Colon Carcinoma Metastatic in the Brain (tissue), 2 donors: ENCODE results near the gene OSGEPL1.

DNA sequence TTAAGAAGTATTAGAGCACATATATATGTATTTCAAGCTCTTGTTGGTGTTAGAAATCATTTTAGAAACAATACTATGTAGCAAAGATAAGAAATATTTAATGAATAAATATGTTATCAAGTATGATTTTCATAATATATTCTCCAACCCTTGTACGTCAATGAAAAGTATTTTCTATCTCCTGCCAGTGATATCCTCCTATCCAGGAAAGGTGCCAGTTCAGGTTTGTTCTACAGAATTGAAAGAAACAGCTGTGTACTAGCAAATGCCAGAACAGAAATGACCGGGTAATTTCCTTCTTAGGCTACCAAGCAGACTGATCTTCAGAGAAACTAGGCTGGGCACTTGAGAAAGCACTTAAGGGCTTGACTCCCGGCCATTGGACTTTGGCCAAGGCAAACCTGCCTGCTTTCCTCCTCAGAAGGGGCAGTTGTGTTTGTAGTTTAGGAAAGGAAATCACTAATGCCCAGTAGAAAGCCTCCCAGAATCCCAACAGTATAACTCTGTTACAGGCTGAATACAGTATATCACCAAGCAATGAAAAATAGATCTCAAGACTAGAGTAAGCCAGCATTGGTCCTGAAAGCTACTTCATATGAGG lies 42.9 kb upstream of the COL5A2 start:
- PRO-cap, 2 experiments: no peak in any of the 2 experiments

DNA sequence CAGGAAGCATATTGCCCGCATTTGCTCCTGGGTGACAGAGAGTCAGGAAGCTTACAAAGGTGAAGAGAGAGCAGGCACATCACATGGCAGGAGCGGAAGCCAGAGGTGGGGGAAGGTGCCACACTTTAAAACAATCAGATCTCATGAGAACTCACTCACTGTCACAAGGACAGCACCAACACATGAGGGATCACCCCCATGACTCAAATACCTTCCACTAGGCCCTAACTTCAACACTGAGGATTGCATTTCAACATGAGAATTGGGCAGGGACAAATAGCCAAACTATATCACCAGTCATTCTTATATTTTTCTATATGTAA lies 124.9 kb upstream of the COL5A2 start:
- PRO-cap, 2 experiments: no peak in any of the 2 experiments

DNA sequence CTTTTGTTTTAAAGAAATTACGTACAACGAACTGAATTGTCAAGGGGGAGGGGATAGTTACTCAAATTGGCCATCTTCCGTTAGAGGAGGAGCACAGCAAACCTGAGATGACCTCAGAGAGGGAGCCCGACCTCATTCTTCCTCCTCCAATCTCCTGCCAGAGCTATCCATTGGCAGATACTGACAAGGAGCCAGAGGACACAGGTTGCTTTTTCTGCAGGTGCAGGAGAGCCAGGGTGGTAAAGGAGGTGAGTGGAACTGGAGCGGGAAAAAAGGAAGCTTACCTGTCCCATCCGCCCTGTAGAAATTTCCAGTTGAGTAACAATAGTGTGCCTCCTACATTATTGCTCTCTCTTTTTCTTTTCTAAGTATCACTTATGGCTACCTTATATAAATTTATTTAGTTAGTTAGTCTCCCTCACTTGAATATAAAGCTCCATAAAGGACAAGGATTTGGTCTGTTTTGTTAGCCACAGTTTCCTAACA lies 24.2 kb downstream of the ANKAR start:
- PRO-cap, 2 experiments: no peak in any of the 2 experiments

DNA sequence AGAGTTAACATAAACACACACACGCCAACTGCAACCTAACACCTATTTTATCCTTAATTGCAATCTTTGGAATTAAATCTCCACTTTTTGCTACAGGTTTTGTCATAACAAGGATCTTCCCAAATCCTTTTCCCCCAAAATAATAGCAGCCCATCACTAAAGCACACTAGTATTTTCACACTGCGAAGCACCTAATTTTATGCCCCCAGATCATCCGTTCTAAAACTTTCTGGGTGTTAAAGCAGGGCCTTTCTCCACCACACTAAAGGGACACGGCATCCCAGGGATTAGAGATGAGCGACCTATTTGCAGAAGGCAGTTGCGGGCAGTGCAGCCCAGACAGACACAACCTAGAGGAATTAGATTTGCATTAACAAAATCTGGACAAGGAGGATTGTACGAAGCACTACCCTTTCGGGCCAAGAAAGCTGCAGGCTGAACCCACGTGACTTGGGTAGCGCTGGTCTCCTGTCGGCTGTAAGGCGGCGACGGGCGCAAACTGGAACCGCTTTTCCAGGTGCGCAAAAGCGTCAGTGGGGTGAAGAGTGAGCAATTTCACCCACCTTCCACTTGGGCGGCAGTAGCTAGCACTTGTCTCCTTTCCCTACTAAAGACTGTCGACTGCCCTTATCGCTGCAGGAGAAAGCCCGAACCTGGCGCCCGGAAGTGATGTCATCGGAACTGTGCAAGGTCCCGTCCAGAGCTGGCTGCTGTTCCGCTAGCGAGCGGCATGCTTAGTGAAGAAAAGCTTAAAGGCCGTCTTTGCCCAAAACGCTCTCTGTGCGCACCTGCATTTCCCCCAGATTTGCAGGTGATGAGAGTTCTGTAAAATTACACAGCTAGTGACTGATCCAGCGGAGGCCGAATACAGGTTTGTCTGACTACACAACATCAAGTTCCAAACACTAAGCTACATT lies at the start of gene OSGEPL1:
TSS of gene OSGEPL1 (minus strand) at position 671 of the 917 bp plus-strand sequence.
- PRO-cap, 2 experiments: peak in 2 of 2 experiments; most common plus-strand start position 684 of the sequence (in 1); most common minus-strand start position 600 of the sequence (in 1)

GRCh38 chr2:189854799-189855259 lies 70.6 kb downstream of the PMS1 start:
- PRO-cap, 2 experiments: no peak in any of the 2 experiments

GRCh38 chr2:190119193-190119753 lies 56.7 kb upstream of the MSTN start:
- PRO-cap, 2 experiments: no peak in any of the 2 experiments

DNA sequence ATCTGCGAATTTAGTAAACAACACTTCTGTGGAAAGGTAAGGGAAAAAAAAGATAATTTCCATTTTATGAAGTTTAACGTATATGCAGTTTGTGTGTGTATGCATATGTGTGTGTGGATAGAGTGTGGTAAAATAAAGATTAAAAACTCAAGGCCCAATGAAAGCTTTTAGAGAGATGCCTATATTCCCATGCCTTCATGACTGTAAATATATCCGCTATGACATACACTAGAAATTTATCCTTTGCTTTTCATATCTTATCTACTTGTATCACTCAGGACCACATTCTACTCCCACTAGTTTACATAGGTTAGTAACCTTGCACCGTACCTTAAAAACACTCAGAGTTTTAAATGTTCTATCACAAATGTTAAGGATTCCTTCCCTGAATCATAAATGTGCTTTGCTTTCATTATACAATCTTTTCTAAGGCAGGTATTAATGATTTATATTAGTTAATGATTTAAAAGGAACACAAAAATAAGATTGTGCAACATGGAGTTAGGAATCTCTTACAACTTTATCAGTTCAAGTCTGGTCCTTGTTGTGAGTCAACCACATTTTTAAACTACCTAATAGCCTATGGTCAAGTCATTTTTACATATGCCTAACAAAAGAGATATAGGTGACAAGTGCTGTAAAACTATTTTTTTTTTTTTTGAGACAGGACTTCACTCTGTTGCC lies 8.4 kb upstream of the INPP1 start:
- PRO-cap, 2 experiments: no peak in any of the 2 experiments

DNA sequence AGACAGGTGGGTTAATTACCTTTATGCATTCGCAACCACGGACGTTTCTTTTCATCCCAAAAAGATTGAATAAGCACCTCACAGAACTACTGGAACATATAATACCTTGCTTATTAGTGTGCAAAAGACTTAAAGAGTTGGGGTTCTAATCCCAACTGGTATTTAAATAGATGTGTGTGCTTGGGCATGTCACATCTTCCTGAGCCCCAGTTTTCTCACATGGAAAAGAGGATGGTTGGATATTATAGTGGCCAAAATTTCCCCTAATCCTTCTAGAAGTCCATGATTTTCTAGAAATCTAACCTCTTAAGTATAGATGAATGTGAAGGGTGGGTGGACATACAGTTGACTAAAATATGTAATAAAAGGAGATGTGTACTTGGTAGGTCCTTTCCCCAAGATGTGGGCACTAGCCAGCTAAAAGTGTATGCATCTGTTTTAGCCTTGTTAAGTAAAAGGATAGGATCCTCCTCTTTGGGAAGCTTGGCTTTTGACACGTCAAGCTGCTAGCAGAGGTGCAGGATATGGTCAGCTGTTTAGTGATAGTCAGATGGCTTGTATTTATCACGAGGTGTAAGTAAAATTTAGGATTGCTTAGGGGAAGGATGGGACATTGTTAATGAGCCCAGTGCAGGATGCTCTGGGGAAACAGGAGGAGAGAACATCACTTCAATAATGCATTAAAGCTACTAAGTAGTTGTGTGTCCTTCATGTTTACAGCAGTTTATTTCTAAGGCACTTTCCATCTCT lies 1.3 kb downstream of the MFSD6 start:
- PRO-cap, 2 experiments: no peak in any of the 2 experiments

GRCh38 chr2:190679780-190680203 lies 30.9 kb downstream of the NAB1 start:
- PRO-cap, 2 experiments: no peak in any of the 2 experiments

GRCh38 chr2:190923201-190923630 lies 42.6 kb downstream of the GLS start:
- PRO-cap, 2 experiments: no peak in any of the 2 experiments

GRCh38 chr2:190935586-190936152 lies 55.0 kb downstream of the GLS start:
- PRO-cap, 2 experiments: no peak in any of the 2 experiments

- PRO-cap, 2 experiments: no peak in any of the 2 experiments
Observed at GRCh38 chr2:190949755-190950544, 64.0 kb downstream of the STAT1 start.

GRCh38 chr2:190979959-190981004 lies 33.7 kb downstream of the STAT1 start:
- PRO-cap, 2 experiments: no peak in any of the 2 experiments

DNA sequence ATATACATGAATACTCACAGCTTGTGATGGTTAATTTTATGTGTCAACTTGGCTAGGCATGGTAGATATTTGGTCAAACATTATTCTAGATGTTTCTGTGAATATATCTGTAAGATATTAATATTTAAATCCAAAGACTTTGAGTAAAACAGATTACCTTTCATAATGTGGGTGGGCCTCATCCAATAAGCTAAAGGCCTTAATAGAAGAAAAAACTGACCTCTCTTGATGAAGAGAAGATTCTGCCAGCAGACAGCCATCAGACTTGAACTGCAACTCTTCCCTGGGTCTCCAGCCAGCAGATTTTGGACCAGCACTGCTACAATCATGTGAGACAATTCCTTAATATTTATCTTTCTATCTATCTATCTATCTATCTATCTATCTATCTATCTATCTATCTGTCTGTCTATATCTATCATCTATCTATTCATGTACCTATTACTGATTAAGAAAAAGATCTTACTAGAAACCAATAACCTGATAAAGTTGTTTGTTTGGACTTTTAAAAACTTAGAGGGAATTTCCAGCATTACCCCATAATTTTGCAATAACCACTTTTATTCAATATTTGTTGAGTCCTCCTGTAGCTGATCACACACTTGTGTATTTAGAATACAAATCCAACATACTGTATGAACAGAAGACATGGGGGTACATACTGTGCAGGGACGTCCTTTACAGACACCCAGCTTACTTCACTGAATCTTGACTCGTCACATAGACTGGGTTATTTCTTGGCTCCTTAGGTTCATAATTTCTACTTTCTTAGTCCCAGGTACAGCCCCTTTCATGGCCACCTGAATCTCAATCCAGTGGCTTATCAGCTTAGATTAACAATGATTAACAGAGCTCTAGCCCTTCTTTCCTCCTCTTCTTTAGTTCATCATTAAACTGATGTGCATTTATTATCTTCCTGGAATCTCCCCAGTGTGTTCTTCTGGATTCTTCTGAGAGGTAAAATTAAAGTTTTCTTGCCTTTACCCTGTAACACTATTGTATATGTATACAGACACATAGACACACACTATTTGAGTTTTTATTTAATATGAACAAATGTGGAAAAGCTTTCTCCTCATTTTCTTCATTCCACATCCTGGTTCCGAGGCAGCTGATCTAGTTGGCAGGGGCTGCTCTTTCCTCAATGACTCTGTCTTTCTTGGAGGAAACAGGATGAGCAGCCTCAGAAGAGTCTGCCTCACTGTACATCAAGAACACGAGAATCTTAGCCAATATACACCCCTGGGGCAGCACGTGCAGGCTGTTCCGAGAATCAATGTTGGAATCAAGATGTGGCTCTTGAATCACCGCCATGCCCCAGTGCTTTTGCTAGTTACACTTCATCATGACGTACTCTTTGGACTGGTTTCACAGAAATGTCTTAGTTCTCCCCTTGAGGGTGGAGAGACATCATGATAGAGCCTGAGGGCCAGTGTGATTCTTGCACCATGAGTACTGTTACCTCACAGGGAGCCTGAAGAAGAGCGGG lies 27.4 kb upstream of the STAT4 start:
- PRO-cap, 2 experiments: no peak in any of the 2 experiments

- PRO-cap, 2 experiments: no peak in any of the 2 experiments
Observed at GRCh38 chr2:191184444-191185193, 33.8 kb upstream of the STAT4 start.

DNA sequence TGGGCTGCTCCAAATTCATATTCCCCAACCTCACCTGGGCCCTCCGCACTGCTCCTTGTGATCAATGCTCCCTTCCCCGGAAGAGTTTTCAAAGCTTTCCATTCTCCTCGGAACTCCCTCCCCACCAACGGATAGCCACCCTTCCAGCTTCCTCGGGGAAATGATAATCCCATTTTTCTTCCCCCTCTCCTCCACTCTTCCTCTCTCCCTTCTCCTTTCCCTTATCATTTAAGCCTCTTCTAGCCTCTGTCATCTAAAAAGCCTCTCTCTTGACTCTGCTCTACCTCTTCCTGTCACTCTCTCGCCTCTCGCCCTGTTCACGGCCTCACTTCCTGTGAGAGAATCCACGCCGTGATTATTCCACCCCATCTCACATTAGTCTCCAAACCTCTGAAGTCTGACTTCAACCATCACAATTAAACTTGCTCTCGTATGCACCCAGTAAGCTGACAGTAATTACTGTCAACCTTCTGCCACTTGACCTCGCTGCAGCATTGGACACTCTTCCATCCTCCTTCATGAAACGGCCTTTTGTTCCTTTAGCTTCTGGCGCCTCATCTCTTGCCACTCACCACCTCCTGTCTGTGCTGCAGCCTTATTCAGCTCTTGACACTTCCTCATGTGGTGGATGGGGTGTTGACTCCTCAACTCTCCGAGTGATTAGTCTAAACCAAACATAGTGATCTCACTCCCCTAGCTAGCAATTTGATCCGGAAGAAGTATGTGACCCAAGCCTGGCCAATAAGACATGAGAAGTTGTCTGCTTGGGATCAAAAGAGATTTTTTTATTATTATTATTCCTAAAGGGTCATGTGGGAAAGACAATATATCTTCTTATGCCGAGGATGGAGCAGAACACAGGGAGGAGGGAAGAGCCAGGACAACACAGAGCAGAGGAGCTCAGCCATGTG lies 38.6 kb upstream of the MYO1B start:
- PRO-cap, 2 experiments: no peak in any of the 2 experiments

- PRO-cap, 2 experiments: peak in 2 of 2 experiments; most common plus-strand start chr2:191246278 (in 2); most common minus-strand start chr2:191246175 (in 2)
Observed at GRCh38 chr2:191245820-191246718, 865 bp downstream of the MYO1B start.

DNA sequence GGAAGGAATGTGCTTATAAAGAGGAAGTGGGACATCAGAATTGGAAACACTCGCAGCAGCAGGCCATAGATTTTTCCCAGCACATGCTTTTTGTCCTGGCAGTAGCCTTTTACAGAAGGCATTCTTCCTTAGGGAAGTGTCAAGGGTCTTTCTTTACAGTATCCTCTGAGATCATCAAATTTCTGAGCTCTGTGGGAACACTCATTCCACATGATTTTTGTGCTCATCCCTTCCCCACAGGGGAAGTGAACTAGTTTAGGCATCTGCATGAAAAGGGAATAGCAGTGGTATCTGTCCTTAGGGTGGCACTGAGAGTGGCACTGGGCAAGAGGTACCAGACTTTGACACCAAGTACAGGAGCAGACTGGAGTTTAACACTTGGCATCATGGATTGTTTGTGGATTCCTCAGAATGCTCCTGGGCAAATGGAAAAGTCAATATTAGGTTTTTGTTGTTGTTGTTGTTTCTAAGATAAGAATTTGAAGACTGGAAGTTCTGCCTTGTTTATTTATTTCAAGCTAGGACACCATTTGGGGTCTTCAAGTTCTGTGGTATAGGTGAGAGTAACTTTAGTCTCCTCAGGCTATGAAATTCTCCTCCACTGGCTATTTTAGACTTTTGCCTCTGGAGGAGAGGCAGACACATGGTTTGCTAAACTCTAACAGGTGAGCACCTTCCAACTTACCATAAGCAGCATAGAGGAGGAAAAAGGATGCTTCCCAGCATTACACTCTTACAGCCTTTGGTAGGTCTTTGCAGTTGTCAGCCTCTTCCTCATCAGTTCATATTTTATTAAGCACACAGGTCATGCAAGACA lies 4.2 kb downstream of the MYO1B start:
- PRO-cap, 2 experiments: no peak in any of the 2 experiments

- PRO-cap, 2 experiments: no peak in any of the 2 experiments
Observed at GRCh38 chr2:191325182-191325785, 80.1 kb downstream of the MYO1B start.

DNA sequence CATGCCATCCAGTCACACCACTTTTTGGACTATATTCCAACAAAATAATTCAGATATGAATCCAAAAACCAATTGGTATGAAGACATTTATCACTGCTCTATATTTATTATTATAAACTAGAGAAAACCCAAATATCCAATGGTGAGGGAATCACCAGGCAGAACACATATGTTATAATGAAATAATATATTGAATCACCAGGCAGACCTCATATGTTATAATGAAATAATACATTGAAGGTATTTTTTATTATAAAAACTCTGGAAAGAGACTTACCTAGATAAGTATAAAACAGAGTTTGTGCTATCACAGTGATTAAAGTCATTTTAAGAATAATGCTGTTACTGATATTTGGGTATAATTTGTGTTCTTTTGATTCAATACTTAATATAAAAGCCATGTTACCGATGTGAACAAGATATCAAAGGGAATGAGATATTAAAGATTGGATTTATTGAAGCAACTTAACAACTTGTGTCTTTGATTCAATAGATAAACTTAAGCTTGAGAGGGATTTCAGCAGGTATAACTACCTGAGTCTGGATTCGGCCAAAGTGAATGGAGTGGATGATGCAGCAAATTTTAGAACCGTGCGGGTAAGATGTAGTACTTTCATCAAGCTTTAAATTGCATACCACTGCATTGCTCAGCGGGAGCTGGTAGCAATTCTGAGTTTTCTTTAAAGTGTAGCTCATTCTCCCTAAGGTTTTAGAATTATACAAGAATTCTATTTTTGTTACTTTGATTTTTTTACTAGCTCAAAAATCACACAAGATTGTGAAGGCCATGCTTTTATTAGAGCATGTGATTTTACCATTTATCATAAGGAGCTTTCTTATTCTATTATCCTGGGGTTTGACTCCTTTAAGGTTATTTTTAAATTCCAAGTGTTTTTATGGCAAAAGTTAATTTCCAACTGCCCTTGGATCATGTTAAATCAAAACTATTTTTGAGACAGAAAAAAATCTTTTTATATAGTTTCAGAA lies 116.9 kb downstream of the MYO1B start:
- PRO-cap, 2 experiments: no peak in any of the 2 experiments